SJCRH30 (cell line): ENCODE data around the gene KANSL3.

DNA sequence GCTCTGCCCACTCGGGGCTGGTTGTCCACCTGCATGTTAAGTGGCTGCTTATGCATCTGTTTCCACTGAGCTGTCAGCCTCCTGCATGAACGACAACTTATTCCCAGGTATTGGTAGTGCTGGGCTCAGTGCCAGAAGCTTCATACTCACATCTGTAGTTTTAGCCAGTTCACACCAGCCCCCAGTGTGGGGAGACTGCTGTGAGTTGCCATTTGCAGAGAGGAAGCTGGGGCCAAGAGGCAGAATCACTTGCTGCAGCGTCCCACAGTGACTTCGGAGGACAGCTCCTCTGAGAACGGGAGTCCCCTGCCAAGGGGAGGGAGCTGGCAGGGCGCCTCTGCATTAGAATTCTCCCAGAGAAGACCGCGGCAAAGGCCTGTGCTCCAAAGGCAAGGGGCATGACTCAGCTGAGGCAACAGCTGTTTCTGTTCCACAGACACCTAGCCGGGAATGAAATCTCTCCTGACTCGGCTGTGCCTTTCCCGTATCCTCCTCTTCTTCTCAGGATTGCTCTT, 17.8 kb downstream of the MAL start:
- RAMPAGE, long total RNA = no peak

- RAMPAGE, long total RNA = no peak
Measured at GRCh38 chr2:95115515-95115769, 6.2 kb downstream of the MRPS5 start.

DNA sequence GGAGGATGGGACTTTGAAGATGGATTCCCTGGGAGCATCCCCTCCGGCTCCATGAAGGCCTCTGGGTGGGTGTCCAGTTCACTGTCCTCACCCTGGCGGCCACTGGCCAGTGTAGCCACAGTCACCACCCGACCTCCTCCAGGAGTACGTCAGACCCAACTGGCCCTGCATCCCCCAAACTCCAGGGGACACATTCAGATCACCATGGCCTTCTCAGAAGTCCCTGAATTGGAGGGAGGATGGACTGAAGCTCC, 23.3 kb downstream of the KCNIP3 start:
- RAMPAGE, long total RNA = no peak

GRCh38 chr2:95882228-95882722, 109.3 kb downstream of the ANKRD36C start:
- RAMPAGE, long total RNA = no peak

- RAMPAGE, long total RNA = no peak
Measured at GRCh38 chr2:96016646-96017481, 17.9 kb downstream of the GPAT2 start.

DNA sequence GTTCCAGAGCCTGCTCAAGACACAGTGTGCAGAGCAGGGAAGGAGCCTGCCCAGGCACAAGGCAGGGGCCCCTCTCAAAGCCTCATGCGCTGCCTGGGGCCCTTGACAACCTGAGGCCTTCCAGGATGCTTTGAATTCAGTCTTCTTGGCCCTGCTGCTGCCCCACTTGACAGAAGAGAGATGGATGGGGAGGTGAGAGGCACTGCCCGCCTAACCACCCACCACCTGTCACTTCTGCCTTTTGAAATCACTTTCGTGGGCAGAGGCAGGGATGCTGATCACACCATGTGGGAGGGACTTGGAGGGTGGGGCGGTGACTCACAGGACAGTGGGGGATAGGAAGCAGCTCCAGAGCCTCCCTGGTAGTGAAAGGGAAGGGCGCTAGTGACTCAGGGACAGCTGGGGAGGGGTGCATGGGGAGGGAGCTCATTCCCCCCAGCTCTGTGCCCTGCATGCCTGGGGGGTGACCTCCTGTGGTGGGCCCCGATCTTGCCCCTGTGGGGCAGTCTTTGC, 28.3 kb upstream of the GPAT2 start:
- RAMPAGE, long total RNA = no peak

DNA sequence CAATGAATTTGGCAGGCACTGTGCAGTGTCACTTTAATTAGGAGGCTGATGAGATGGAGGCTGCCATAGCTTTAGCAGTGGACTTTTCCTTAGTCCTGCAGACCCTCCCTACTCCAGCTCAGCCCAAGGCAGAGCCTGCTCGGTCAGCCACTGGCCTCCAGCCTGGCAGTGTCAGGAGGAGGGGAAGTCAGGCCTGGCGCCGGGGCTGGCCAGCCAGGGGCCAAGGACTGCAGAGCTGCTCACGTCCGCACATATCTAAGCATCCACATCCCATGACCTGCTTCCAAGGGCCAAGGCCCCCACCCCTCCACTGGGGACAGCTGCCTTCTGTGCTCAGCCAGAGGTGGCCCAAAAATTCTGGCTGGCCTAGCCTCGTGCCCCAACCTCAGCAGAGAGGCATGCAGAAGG, 33.2 kb downstream of the ADRA2B start:
- RAMPAGE, long total RNA = no peak

DNA sequence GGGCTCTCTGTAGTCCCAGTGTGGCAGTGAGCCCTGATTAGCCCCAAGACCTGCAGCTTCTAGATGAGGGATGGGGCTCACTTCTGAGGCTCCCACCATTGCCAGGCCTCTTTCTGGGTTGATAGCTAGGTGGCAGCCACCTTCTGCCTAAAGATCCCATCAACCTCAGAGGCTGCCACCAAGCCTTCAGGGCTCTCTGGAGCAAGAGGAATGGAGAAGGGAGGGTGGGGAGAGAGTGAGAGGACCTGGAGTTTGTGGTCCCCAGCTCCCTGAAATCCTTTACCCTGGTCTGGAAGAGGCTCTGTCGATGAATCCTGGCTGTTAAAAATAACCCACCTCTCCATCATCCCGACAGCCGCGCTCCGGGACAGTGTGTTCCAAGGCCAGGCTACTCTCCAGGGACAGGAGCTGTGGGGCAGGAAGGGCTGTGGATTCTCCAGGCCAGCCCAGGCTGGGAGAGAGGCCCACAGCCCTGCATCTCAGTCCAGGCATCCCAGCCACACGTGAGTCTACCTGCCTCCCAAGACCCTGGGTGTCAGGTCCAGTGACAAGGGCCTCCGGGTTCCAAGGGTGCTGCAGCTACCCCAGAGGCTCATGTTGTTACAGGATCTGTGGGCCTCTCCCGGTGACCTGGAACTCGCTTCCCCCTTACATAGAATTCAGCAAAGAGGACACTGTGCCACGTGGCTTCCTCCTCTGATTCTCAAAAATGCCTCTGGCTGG, 17.5 kb downstream of the ADRA2B start:
- RAMPAGE, long total RNA = no peak

- RAMPAGE, long total RNA = no peak
Measured at GRCh38 chr2:96157578-96158230, 12.5 kb upstream of the DUSP2 start.

DNA sequence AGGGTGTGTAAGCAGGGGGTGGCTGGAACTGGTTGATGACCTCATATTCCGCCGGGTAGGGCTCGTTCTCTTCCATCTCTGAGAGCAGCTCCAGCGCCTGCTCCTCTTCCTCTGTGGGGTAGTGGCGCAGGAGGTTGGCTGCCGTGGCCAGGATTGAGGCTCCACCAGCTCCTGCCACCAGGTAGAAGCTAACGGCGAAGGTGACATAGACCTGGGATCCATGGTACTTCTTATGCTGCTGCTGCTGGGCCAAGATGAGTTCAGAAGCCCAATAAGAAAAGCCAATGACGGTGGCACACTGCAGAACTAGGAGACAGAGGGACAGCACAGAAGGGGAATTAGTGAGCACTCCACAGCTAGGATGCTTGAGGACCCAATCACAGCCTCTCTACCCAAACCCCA, 12.0 kb downstream of the TMEM127 start:
- RAMPAGE, long total RNA = no peak

GRCh38 chr2:96260176-96261312, 5.3 kb downstream of the TMEM127 start:
- RAMPAGE, long total RNA = no peak

DNA sequence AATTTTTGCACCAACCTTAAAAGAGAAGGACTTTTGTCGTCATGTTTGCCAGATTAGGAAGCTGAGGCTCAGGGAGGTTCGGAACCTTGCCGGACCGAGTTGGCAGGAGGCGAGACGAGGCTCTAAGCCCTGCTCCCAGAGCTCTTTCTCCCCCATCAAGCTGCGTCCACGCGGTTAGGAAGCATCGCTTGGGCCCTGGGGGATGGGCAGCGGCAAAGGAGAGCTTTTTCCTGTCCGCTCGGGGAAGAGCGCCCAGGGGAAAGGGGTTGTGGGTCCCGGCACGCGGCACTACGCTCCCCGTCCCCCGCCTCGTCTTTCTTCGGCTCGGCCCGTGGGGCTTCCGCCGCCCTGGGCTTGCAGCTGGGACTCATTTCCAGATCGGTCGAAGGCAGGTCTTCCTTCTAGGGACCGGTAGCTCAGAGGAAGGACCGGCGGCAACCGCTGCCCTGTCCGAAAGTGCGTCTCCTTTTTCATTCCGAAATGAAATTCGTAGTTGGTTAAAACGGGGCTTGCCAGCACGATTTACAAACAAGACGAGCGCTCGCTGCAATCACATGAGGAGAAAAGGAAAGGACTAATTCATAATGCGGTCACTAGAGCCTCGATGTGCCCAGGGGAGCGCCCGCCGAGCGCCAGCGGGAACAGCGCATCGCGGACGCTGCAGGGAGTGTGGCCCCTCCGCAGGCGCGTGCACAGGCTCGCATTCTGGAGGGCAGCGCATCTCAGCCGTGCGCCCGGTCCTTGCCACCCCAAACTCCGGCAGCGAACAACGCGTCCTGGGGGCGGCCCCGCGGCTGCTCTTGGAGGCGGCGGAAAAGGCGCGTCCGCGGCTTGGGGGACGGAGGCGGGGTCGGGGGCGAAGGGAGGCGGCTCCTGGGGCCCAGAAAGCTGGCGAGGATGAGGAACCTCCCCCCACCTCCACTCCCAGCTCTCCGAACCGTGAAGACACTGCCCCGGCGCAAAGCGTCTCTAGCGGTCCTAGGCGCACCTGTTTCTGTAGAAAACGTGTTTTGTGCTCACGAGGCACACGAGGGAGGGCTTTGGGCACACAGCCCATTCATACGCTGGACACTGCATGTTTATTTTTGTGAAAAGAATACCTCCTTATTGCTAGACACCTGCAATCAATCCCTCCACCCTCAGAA, 3.6 kb upstream of the ITPRIPL1 start:
- RAMPAGE, long total RNA = no peak

DNA sequence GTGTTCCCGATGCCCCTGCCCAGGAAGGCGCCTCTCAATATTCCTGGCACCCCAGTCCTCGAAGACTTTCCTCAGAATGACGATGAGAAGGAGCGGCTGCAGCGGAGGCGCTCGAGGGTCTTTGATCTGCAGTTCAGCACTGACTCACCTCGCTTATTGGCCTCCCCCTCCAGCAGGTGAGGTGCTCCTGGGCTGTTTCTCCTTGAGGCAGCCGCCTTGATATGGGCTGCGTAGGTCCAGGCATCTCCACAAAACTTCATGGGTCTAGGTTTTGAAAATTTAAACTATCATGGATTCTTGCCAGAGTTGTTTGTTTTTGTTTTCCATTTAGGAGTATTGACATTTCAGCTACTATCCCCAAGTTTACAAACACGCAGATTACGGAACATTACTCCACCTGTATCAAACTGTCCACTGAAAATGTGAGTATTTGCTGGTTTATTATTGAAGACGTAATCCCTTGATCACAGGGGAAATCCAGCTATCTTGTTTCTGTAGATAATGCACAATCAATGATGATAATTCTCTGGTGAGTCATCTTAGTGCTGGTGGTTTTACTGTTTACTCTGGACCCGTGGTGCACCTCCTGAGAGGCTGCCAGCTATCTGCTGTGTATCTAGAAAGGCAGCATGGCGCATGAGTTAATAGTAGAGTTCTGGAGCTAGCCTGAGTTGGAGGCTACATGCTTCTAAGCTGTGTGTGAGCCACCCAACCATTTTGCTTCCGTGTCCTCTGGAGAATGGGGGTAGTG, 6.3 kb downstream of the NCAPH start:
- RAMPAGE, long total RNA = no peak

DNA sequence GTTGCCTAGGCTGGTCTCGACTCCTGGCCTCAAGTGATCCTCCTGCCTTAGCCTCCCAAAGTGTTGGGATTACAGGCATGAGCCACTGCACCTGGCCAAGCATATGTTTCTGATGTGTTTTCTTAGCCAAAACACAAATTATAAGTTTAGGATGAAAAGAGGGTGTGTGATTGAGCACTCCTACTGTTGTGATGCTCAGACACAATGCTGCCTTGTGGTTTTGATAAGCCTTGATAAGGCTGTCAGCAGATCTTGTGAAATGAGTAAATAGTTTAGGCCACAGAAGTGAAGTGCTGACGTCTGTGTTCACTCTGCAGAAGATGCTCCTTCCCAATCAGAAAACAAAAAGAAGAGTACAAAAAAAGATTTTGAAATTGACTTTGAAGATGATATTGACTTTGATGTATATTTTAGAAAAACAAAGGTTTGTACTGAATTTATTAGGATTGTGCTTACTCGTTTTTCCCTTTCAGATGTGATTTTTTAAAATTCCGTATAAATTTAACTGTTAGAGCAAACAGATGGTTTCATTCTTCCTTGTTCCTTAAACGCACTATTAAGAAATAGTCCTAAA, 24.3 kb downstream of the NCAPH start:
- RAMPAGE, long total RNA = no peak

GRCh38 chr2:96469959-96470355, 35.2 kb downstream of the NEURL3 start:
- RAMPAGE, long total RNA = no peak

GRCh38 chr2:96470357-96471083, 34.6 kb downstream of the NEURL3 start:
- RAMPAGE, long total RNA = no peak

DNA sequence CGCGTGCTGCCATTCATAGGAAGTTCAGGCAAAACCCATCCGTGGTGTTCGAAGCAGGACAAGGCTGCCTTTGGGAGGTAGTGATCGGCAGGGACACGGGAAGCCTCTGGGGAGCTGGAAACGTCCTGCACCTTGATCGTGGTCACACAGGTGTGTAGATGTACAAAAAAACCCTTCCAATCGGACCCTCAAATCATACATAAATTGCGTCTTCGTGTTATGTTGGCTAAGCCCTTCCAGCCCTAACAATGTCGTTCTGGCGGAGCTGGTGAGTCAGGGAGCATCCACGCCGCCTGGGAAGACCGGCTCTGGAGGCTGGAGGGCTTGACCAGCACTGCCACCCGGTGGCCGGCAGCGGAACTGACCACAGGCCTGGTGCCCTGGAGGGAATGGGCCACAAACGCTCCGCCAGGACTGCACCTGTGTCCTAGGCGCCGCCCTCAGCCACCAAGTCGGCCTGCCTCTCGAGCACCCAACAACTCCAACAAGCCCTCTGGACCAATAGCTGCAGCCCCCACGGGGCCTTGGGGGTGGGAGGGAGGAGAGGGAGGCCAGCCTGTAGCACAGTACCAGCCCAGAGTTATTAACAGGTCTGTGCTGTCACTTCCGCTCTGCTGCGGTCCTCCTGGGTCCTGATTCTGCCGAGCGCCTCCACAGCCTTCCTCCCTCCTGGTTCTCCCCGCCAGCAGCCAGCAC, 4.2 kb upstream of the NEURL3 start:
- RAMPAGE, long total RNA = no peak

DNA sequence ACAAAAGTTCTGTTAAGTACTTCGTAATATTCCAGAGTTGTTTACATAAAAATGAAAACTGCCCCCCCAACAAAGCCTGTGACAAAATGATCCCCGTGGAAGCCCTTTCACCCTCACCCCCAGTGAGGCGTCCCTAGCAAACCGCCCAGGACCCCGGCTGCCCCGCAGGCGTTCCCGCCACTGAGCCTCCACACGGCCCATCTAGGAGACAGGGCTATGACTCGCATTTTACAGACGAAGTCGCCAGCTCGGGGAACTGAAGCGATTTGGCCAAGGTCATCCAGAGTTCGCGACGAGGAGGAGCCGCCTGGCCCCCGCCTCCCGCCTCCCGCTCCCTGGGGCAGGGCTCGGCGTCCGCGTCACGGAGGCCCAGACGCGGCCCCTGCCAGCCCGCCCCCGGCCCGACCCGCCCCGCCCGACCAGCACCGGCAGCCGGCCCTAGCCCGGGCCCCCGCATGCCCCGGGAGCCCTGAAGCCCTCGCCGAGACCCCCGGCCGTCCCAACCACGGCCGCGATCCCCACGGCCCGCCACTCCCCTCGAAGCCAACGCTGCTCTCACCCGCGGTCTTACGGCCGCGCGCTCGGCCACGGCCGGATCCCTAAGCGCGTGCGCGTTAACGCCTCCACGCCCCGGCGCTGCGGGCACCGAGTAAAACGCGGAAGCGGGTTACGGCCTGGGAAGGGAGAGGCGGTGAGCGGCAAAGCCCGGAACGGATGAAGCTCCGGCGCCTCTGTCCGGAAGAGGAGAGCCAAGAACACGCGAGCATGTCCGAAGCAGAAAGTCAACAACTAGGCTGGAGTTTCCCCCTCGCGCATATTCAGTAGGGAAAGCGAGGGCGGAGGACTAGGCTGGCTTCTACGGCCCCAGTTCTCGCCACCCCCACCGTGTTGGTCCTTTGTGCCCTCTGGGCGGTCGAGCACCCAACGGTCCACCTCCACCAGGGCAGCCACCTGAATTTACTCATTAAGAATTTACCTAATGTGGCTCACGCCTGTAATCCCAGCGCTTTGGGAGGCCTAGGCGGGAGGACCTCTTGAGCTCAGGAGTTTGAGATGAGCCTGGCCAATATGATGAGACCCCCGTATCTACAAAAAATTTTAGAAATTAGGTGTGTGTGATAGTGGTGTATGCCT, at the start of gene KANSL3:
TSS of gene KANSL3 (minus strand) at position 589 of the 1,134 bp plus-strand sequence.
- RAMPAGE, long total RNA = no peak

GRCh38 chr2:96663119-96663724, 20.7 kb downstream of the FER1L5 start:
- RAMPAGE, long total RNA = no peak

GRCh38 chr2:96706969-96707259, 33.0 kb downstream of the LMAN2L start:
- RAMPAGE, long total RNA = no peak